RPMI7951 (cell line): ENCODE measurements around the genes KIAA2026 and LURAP1L.

DNA sequence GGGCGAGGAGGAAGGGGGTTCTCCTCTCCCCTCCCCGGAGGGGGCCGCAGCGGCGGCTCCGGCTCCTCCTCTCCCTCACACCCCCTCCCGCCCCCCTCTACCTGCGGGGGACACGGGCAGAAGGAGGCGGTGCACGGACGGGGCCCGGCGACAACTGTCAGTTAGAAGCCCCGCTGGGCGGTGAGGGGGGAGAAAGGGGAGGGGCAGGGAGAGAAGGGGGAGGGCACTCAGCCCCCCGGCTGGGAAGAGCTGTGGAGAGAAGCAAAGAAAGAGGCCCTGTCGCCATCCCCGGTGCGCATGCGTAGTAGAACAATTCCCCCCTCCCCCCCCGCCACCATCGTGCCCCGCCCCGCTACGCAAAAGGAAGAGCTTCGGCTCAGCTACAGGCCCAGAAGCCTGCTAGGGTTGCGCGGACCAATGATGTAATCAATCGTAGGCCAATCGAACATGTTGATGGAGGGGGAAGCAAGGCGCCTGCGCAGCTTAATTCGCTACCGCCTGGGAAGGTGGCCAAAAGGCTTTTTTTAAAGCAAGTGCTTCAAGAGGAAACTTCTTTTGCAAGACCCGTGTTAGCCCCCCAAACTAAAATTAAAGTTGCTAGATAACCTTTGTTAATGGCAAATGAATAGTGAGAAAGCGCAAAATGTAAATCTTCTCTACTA lies at the start of gene KIAA2026:
TSS of gene KIAA2026 (minus strand) at position 303 of the 662 bp plus-strand sequence.
- RAMPAGE, long total RNA: no peak

DNA sequence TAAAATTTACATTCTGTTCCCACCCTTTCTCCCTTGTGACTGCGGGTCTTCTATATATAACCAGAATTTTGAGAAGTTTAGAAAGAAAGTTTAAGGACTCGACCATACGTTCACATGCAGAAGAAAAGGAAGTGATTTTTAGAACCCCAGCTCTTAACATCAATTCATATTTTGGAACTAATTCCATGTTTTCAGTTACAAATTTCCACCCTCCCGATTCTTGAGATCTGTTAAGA lies 478 bp upstream of the KIAA2026 start:
- RAMPAGE, long total RNA: no peak

DNA sequence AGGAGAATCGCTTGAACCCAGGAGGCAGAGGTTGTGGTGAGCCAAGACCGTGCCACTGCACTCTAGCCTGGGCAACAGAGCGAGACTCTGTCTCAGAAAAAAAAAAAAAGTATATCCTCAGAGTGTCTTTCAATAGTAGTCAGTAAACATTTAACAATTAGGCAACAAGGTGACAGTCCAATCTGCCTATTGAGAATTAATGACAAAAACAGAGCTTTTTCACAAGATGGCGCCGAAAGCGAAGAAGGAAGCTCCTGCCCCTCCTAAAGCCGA lies 6.7 kb downstream of the GLDC start:
- RAMPAGE, long total RNA: no peak

- RAMPAGE, long total RNA: no peak
These were observed 26.6 kb upstream of the GLDC start for GRCh38 chr9:6672032-6672711.

- RAMPAGE, long total RNA: no peak
These were observed 389.4 kb downstream of the KDM4C start for GRCh38 chr9:7147168-7147525.

GRCh38 chr9:8871019-8871312 lies 1071.4 kb upstream of the DMAC1 start:
- RAMPAGE, long total RNA: no peak

DNA sequence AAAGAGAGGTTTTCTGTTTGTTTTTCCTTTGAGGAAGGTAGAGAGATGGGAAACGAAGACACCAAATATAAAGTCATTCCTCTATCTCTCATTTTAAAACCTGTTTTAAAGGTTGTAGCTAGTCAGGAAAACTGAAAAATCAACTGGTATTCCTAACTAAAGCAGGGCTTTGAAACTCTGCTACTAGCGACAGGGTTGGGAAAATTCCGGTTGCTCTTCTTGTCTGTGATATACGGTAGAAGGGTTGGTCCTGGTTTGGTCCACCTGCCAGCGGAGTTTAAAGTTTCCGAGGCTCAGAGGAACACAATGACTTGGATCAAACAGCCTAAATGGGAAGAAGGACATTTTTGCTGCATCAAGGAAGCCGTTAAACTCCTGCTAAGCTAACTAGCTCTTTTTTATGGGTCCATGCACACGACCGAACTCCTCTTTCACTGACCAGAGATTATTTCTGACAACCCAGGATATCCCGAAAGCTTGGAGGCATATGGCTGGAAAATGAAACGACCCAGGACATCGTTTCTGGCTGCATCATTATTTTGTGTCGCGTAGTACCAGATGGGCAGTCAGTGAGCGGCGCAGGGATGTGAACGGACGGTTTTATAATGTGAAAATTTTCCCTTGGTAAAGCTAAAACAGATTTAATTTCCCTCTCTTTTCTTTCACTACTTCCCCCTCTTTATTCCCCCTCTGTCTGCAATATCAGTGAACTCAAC lies at the start of gene LURAP1L:
TSS of gene LURAP1L (plus strand) at position 306 of the 716 bp plus-strand sequence.
- RAMPAGE, long total RNA: no peak

- RAMPAGE, long total RNA: no peak
These were observed 826 bp downstream of the LURAP1L start for GRCh38 chr9:12775640-12776052.

GRCh38 chr9:12972477-12972857 lies 197.6 kb downstream of the LURAP1L start:
- RAMPAGE, long total RNA: no peak

DNA sequence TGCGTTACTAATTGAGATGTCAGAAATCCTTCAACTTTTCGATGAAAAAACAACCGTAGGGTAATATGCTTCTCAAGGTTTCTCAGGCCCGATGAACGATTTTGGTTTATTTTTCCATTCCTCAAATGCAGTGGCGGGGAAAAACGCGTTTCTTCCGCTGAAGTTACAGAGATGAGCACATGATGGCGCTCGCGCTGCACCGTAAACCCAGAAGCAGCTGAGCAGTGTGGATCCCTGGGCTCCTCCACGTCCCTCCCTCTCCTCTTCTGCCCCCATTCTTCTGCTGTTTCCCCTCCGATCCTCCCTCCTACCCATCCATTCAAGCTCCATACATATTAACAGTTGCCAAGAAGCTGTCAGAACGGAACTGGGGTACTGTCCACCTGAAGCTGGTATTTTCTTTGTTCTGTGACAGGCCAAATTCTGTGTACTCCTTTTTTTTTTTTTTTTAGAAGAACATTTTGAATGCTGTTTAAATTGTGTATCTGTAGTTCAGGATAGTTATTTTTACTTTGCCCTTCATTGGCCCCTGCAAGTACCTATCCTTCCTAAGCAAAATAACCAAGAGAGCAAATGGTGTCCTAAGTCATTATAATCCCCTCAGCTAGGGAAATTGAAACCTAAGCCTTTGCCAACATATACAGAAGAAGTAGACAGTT lies 245.2 kb downstream of the MPDZ start:
- RAMPAGE, long total RNA: no peak

DNA sequence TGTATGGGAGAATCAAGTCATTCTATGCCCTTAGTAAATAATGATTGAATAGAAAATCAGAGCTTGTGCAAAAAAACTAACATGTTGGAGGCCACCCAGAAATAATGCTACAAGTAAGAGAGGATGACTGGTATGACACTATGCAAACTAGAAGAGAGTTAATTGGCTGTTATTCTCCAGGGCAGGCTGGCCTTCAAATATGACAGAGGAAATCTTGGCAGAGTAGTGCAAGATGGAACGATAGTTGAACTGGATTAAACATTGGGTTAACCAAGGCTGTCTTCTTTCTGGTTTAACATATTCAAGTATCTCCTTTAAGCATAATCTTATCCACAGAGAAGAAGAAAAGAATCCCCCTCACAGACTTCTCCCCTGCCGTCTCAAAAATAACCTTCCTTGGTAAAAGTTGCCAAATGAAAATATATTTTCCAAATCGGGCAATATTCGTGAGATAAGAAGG lies 196.1 kb downstream of the MPDZ start:
- RAMPAGE, long total RNA: no peak

GRCh38 chr9:13274886-13275585 lies 4.5 kb downstream of the MPDZ start:
- RAMPAGE, long total RNA: no peak

DNA sequence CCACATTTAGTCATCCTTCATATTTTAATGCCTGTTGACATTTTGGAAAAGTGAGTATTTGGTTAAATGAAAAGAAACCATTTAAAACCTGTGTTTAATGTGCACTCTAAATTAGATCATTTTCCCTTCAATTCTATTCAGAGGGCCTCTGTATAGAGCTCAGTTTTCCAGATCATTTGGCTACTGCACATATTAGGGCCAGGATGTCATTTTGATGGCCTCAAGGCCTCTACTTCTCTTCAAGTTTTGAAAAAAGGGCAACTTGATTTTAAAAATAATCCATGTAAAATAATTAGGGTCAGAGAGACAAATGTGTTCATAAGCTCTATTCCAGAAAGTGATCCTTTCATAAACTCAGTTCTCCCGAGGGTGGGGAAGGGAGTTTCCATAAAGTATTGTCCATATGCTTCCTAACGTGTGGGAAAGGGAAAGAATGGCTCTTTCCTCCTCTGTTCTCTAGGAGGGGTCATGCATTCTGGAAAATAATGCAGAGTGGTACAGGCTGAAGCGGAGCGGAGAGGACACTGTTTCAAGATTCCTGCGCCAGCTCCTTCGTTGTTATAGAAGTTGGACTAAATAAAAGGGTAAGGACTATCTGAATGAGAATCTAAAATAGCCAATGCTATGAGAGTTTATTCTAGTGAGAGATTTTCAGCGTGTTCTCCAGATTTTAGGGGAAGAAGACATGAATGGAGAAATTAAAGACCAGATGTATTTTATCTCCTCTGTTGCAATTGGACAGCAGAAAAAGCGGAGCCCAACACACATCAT lies 166.7 kb upstream of the MPDZ start:
- RAMPAGE, long total RNA: no peak

DNA sequence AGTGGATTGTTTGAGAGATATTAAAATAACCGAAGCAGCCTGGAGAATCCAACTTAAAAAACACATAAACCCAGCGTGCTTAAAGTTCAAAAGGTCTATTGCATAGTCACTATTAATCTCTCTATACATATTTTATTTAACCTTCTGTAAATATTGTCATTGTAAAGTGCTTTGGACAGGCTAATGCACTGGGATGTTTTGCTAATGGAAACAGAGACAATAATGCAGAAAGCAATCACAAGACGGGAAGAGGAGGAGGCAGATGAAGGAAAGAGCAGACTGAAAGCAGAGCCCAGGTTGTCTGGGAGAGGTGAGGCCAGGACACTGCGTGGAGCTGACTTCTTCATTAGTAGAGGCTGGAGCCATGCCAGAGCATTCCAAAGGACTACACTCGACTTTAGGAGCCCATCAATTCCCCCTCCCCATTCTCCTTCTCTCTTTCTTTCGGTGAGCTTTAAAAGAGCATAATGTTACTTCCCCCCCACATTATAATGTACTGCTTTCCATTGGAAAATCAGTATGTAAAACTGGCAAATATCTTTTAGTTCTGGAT lies 307.2 kb upstream of the MPDZ start:
- RAMPAGE, long total RNA: no peak

GRCh38 chr9:14192426-14192871 lies 121.5 kb downstream of the NFIB start:
- RAMPAGE, long total RNA: no peak

- RAMPAGE, long total RNA: no peak
These were observed 6.8 kb downstream of the NFIB start for GRCh38 chr9:14306951-14307747.

- RAMPAGE, long total RNA: no peak
These were observed 39.4 kb upstream of the NFIB start for GRCh38 chr9:14353201-14353886.

DNA sequence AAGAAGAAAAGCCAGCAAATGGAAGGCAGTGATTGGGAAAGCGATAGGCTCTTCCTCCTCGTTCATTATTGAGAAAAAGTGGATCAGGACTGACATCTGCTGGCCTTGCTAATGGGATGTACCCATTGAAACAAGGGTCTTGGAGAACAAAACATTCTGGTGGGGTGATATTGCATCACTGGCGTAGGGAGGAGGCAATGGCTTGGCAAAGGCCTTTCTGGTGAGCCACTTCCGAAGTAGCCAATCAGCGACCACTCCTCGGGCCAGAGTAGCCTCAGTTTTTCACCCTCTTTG lies 86.7 kb upstream of the NFIB start:
- RAMPAGE, long total RNA: no peak

GRCh38 chr9:15469759-15470435 lies 40.9 kb downstream of the PSIP1 start:
- RAMPAGE, long total RNA: no peak

- RAMPAGE, long total RNA: no peak
These were observed 20.9 kb downstream of the PSIP1 start for GRCh38 chr9:15489849-15490194.